ENCODE measurements around a stretch of chr11.

DNA sequence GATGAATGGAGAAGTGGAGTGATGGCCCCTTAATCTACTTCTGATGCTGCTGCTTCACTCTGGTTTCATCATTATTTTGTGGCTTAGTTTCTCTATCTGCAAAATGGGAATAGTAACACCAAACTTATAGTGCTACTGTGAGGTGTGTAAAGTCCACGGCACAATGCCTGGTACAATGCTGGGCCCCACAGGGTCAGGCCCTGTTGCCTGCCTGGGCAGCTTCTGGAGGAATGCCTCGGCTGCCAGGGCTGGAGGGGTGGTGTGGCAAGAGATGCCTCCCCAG is 10.8 kb upstream of the NECTIN1 start:
- PRO-cap: bidirectional peak, plus-strand start outside the sequence, minus-strand start at position 224 of the sequence

DNA sequence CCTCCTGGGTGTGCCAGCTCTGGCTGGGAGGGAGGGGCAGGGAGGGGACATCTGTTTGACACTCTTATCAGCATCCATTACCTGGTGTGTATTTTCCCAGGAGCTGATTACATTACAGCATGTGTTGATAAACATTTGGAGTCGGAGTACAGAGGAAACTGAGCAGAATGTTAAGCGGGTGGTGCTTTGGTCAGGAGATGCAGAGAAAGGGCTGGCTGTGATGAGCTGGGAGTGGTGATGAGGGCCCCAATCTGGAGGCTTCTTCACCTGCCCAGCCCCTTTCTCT is 11.1 kb upstream of the NECTIN1 start:
- PRO-cap: bidirectional peak, plus-strand start at position 165 of the sequence, minus-strand start outside the sequence

DNA sequence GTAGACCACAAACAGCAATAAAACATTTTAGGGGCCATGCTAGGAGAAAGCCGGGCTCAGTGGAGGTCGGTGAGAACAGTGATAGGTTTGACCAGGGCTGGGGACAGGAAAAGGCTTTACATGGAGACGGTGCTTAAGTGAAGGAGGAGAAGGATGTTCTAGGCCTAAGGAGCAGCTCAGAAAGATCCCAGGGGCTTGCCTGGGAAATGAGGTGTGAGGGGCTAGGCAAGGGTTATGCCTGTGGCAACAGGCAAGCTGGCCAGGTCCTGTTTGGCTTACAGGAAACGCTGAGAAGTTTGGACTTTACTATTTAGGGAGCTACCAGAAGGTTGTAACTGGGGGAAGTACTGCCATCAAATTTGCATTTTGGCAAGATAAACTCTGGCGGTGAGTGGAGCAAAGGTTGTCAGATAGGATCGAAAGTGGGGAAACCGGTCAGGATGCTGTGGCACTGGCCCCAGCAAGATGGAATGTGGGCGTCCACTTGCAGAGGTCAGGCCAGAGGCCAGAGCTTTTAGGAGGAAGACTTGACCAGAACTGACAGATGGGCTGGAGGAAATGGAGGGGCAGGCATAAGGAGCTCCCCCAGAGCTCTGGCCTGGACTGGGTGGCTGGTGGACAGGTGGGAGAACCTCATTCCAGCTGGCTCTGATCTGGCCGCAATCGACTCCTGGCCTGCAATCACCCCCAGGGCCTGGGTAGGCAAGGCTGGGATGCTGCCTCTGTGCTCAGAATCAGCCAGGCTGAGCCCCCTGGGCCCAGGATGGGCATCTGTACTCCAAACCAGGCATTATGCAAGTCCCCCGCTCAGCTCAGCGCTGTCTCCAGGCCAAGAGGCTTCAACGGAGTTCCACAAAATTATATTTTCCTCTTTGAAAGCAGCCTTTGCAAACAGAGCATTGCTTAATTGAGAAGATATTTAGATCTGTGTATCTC is 178.2 kb upstream of the NECTIN1 start:
- PRO-cap: bidirectional peak, plus-strand start at position 543 of the sequence, minus-strand start at position 272 of the sequence

DNA sequence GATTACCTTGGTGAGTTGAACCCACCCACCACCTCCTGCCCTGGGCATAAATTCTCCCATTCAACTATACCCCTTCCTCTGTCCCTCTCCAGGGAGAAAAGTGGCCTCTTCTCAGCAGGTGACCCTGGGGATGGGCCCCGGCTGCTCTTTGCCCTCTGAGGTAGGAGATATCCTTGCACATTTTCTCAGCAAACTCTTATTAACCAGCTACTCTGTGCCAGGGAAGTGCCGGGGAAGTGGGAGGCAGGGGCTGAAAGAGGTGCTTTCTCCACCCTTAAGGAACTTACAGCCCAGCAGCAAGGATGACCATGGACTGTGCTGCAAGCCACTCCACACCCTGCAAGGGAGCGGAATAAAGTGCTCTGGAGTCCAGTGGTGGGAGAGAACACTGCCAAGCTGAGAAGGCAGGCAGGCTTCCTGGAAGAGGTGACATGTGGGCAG is 22.0 kb upstream of the OAF start:
- PRO-cap: no peak

GRCh38 chr11:120221542-120222240 is 10.9 kb downstream of the OAF start:
- PRO-cap: no peak

- PRO-cap: no peak
These were observed 30.1 kb upstream of the TLCD5 start for GRCh38 chr11:120294894-120295532.

DNA sequence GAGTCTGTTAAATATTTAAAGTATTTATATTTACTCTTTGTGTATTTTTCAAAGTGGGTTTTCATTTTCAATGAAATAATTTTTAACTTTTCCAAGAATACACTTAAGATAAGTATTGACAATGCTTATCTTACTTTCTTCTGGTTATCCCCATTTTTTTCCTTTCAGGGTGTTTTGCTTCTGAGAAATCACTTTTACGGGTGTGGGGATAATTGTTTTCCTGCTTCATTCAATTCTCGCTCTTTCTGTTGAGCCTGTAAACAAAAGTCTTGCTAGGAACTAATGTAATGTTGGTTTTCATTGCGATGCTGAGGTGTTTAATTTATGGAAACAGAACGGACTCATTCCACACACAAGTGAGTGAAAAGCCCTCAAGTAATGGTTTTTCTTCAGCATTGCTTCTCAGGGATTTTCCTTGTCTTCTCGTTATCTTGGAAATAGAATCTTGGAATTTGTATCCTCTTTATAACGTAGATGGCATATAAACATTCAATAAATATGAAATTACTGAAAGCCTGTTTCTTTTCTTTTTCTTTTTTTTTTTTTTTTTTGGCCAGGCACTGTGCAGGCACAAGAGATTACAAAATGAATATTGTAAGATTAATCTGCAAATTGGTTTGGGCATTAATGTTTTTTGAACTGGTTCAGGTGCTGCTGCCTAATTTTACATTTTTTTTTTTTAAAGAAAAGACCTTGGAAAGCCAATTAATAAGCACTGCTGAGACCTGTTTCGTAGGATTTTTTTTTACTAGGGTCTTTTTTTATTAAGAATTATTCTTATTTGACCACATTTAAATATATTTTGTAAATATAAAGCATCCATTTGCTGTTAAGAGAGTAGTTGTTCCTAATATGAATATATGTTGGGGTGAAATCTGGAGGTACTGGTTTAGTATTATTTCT is 2.5 kb downstream of the ARHGEF12 start:
- PRO-cap: no peak

DNA sequence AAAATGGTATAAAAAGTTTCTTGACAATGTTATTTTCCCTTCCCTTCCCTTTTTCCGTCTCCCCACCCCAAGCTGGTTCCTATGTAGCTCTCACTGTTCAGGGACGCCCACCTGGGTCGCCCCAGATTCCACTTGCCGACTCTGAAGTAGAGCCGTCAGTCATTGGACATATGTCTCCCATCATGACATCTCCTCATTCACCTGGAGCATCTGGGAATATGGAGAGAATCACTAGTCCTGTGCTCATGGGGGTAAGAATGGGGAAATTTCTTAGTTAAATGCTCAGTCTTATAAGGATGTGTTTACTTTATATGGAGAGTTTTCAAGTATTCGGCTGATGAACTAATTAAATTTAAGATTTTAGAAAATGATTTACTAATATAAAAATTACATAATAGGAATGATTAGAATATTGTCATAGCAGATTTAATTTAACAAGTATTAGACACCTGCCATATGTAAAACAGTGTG is 83.5 kb upstream of the GRIK4 start:
- PRO-cap: no peak

DNA sequence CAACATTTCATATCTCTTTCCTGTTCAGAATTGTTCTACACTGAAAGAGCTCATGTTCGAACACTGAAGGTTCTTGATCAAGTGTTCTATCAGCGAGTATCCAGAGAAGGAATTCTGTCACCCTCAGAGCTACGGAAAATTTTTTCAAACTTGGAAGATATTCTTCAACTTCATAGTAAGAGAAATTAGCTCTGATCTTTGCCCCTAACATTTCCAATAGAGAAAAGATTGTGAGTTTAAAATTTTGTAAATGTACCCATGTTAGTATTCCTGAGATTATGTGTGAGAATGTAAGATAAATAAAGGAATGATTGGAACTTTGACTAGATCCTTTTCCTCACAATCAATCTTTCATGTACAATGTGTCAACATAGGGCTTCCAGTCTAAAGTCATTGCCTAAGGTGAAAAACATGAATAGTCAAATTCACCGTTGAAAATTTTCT is 52.4 kb upstream of the GRIK4 start:
- PRO-cap: no peak

DNA sequence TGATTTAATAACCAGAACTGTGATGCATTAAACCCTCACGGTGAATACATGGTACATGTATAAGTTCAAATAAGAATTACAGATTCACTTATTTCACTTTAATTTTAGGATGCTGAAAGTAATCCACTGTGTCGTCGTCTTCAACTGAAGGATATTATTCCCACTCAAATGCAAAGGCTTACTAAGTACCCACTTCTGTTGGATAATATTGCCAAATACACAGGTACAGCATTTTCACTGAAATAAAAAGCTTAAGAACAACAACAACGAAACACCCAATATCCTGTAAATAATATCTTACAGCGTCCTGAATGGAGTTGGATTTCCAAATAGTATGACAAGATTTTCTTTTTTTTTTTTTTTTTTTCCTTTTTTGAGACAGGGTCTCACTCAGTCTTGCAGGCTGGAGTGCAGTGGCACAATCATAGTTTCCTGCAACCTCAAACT is 44.4 kb upstream of the GRIK4 start:
- PRO-cap: no peak

- PRO-cap: no peak
These were observed 22.9 kb upstream of the GRIK4 start for GRCh38 chr11:120488480-120489179.

GRCh38 chr11:120546464-120547566 is 35.3 kb downstream of the GRIK4 start:
- PRO-cap: no peak

DNA sequence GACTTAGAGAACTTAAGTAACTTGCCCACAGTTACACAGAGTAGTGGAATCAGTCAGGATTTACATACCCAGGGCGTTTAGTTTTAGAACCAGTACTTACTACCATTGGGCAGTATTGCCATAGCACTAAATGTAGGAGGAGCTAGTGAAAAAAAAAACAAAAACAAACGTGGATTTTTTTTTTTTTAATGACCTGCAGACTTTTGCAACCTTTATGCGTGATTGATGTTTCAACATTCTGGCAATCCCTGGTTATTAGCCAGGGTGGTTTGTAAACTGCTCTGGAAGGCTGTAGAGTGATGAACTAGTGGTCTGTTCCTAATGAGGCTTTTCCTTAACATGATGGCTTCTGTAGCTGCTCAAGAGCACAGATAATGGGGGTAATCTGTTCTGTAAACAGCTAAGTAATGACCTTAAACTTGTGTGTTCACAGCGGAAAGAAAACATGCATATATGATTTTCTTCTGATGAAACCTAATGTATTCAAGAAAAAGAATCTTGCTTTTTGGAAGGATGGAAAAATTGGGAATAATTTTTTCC is 11.5 kb downstream of the TBCEL start:
- PRO-cap: no peak

- PRO-cap: no peak
These were observed 66.2 kb upstream of the SC5D start for GRCh38 chr11:121226426-121226803.

DNA sequence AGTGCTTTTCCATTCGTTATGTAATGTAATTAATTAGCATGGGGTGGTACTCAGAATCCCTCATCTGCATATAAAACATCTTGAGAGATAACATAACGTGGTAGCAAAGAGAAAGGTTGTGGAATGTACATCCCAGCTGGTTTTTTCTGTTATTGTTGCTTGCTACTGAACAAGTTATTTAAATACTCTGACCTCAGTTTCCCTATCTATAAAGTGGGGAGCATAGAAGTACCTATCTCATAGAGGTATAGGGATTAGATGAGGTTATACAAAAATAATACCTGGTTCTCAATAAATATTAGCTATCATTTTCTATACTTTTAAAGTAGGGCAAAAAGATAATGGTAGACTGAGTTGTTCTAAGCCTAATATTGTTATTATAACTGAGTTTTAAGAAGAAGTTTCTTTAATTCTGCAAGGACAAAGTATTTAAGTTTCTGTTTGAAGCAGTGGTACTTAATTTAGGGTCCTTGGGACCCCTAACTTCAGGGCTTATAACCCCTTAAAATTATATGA is 1.2 kb downstream of the SC5D start:
- PRO-cap: no peak

DNA sequence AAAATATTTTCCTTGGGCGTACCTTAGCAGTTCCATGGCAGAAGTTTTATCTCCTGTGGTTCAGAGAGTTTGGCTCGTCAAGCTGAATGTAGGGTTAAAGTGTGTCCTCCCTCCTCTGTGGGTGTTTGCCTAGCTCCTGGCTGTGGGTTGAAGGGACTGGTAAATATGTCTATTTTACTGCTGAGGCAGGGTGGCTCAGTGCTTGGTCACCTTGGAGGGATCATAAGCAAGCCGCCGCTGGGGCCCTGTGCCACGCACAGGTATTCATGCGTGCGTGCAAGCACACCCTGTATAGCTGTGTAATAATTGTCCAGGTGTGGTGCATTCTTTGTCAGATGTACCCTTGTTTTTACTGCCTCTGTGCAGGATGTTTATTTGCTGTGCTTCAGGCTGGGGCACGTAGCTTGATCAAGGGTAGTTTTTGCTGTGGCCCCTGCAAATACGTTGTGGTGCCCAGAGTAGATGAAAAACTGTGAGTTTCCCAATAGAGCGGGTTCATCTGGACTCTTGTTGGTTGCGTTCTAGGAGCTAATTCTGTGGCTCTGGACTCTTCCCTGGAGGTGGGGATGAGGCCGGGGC is 768 bp upstream of the SORL1 start:
- PRO-cap: bidirectional peak, plus-strand start at position 63 of the sequence, minus-strand start outside the sequence; bidirectional peak, plus-strand start at position 417 of the sequence, minus-strand start at position 122 of the sequence

DNA sequence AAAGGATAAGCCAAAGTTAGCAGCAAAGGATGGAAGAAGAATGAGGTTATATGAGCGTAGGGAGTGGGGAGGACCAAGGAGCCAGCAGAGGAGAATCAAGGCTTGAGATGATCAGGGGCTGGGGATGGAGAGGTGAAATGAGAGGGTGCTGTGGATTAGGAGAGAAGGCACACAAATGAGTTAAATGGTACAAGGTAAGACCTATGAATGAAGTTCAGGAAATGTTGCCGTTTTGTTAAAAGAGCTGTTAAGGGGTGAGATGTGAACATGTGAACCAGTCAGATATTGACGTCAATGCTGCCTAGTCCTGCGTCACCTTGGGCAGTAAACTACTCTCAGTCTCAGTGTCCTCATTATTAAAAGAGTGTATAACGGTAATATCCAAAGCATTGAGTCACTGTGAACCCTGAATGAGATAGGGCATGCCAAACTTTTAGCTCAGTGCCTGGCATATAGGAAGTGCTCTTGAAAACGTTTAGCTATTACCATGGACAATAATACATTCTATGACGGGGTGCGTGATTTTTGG is 33.0 kb downstream of the SORL1 start:
- PRO-cap: no peak

GRCh38 chr11:121631895-121632597 is 179.9 kb downstream of the SORL1 start:
- PRO-cap: no peak

DNA sequence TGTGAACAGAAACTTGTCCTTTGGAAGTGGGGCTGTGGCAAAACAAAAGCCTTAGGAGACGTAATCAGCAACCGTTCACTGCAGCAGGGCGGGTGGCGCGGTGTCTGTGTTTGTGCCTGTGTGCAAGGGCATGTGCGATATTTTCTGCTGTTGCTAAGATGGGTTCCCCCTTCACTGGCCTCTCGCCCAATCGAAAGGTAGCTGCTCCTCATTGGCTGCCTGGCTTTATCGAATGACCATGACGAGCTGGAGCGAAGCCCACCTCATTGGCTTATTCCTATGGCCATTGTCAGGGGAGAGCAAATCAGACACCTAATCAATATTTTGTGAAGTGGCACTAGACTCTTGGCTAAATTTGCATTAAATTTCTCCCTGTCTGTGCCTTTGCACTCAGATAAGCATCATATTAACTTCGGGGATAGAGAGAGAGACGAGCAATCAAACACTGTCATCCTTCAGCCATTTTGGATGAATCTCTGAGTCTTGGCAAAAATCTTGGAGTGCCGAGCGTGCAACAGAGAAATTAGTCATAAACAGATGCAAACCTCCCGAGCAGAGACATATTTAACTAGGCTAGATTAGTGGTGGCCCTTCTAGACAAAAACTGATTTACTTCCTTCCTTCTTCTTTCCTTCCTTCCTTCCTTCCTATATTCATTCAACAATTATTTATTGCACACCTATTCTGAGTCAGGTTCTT is 114.2 kb upstream of the BLID start:
- PRO-cap: no peak

- PRO-cap: no peak
These were observed 95.8 kb upstream of the UBASH3B start for GRCh38 chr11:122559671-122560117.